Foreskin keratinocyte (primary cell): ENCODE results near the genes TMEM128, EVC2 and MRFAP1.

- RAMPAGE, total RNA = start-site peak on the minus strand at chr4:4248203-4248226, 22 and 30 reads in 2 replicates
Observed at GRCh38 chr4:4247838-4248751, at the start of gene TMEM128. TMEM128 (minus strand) TSS chr4:4248223.

GRCh38 chr4:4273284-4273816, 16.6 kb downstream of the LYAR start:
- RAMPAGE, total RNA = no peak

DNA sequence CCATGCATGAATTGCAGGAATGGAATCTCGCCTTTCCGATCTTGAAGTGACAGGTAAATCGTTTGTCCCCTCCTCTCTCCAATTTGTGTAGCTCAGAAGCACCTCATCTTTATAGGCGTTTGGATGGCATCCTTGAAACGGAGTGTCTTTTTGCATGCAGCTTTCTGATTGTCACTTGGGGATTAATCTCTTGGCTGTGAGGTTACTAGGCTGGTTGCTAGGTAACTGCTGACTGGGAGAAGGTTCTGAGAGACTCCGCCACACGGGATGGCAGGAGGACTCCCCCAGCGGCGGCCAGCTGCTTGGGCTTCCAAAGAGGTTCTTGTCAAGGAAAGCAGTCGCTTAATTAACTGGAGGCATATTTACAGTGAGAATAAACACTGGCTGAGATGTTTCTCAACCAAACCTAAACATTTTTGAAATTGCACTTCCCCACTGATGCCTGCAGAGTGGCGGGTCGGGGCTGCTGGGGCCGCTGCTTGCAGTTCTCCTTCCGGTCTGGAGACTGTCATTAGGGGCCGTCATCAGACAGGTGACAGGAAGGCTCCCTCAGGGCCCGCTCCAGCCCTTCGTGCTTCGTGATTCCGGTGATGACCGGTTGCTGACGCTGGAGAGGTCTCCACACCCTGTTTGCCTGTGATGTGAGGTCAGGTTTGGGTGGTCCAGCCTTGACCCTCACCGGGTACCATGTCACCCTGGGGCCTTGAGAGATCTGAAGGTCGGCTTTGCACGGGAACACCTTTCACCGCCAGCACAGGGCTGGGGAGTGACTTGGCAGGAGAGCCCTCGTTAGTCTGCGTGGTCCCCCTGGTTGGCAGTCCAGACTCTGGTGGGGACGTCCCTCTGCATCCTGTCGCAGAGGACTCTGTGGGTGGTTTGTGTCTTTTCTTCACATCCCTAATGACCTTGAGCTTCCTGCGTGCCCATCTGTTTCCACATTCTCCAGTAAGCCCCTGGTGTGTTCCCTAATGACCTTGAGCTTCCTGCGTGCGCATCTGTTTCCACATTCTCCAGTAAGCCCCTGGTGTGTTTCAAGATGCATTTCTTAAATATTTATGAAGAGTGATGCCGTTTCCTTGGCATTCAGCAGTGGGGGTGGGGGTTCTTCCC, 9.2 kb downstream of the NSG1 start:
- RAMPAGE, total RNA = no peak

GRCh38 chr4:4851728-4851971, 7.8 kb upstream of the MSX1 start:
- RAMPAGE, total RNA = no peak

- RAMPAGE, total RNA = no peak
Observed at GRCh38 chr4:5708056-5709289, at the start of gene EVC2. EVC2 (minus strand) TSS chr4:5708559.

- RAMPAGE, total RNA = no peak
Observed at GRCh38 chr4:5813413-5814123, 79.3 kb downstream of the CRMP1 start.

DNA sequence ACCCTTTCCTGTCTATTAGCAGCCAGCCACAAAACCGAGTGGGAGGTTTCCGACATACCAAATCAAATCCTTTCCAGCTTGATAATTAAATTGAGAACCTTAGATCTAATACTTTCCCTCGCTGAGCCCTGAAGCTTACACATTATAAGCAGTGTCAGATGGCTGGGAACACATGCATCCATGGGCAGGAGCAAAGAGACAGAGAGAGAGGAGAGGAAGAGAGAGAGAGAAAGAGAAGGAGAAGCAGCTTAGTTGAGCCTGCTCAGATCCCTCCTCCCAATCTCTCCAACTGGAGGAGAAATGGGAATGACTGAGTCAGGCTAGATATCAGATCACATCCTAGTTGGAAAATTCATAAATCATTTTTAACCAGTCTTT, 57.4 kb downstream of the CRMP1 start:
- RAMPAGE, total RNA = no peak

DNA sequence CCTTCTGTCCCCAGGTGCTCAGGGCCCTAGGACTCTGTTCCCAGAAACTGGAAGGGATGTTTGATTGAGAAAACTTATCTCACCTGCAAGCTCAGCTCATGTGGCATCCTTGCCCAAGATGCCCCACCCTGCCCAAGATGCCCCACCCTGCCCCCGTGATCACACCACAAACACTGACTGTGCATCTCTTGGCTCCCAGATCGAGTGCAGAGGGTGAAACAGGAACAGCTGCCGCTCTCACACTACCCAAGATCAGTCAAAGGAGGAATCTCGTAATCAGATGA, 27.8 kb downstream of the JAKMIP1 start:
- RAMPAGE, total RNA = no peak

- RAMPAGE, total RNA = no peak
Observed at GRCh38 chr4:6223015-6223340, 22.6 kb upstream of the JAKMIP1 start.

DNA sequence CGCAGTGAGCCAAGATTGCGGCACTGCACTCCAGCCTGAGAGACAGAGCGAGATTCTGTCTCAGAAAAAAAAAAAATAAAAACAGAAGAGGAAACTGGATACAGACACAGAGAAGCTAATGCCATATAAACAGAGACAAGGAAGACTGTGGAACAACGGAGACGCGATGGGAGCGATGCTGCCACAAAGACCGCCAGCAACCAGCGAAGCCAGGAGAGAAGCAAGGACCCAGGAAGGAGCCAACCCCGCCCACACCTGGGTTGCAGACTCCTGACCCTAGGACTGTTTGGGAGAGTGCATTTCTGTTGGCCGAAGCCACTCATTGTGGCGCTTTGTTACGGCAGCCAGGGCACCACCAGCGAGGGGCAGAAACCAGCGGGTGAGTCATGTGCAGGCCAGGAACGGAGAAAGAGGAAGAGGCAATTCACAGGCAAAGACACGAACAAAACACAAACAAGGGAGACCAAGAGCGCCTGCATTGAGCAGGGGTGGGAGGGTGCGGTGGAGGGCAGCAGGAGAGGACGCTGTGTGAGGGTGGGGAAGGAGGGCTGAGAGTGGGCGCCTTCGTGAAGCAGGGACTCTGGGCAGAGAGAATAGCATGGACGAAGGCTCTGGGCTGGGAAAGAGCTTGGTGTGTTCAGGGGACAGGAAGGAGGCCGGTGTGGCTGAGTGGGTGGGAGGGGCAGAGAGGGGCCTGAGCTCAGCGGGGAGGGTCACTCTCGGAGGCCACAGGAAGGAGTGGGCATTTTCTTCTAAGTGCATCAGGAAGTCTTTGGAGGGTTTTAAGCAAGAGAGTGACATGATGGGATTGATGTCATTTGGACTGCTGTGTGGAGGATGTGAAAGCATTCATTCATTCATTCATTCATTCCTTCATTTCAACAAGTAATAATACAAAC, 12.4 kb upstream of the WFS1 start:
- RAMPAGE, total RNA = no peak

DNA sequence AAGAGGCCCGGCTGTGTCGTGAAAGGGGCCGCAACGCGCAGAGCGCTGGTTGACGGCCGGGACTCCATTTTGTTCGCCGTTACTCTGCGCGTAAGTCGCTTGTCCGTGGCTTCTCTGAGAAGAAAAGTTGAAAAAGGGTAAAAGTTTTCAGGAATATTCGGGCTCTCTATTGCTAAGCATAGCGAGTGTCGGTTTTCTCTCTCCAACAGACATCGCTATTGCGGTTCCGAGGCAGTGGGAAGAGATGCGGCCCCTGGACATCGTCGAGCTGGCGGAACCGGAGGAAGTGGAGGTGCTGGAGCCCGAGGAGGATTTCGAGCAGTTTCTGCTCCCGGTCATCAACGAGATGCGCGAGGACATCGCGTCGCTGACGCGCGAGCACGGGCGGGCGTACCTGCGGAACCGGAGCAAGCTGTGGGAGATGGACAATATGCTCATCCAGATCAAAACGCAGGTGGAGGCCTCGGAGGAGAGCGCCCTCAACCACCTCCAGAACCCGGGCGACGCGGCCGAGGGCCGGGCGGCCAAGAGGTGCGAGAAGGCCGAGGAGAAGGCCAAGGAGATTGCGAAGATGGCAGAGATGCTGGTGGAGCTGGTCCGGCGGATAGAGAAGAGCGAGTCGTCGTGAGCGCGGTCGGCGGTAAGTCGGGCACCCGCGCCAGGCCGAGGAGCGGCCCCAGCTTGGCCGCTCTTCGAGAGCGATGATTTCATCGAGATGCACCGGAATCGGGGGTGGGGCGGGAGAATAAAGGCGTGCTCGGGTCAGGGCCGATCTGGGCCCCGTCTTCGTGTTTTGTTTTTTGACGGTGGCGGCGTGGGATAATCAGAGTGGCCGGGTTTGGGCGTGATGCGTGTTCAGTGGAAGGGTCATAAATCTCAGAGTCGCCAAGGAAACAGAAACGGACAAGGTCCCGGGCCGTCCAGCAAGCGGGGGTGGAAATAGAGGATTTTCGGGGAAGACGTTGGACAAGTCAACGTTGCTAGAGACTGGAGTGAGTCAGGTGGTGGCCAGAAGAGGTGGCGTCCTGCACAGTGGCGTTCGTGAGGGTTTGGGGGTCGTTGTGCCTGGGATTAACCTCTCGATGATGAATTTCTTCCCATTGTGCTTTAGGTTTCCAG, at the start of gene MRFAP1:
TSS of gene MRFAP1 (plus strand) at position 67 of the 1,119 bp plus-strand sequence.
- RAMPAGE, total RNA = start-site peak on the plus strand centred at position 60 of the sequence, 71 bp wide, 48 and 61 reads in 2 replicates

GRCh38 chr4:6657815-6658293, 16.0 kb upstream of the ENSG00000170846 start:
- RAMPAGE, total RNA = no peak

DNA sequence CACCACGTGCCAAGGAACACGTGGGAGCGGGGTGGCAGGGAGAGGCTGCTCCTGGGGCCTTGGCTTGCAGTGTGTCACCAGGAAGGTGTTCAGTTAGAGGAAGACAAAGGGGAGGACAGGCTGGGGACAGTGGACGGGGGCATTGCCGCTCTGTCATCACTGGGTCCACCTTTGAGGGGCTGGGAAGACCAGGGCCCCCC, 9.0 kb downstream of the BLOC1S4 start:
- RAMPAGE, total RNA = no peak

DNA sequence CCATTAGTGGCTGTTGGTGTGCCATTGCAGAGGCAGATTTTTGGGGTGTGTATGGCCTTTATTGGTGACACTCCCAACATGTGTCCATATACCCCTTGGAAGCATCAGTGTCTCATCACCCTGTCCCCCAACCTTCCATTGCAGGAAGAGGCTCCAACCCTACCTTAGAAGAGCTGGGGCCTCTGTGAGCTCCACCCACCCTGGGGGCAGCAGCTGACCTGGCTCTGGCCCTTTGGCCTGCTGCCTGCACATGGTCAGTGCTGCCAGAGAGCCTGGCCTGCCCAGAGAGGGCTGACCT, 27.5 kb upstream of the KIAA0232 start:
- RAMPAGE, total RNA = no peak

GRCh38 chr4:6771037-6771700, 11.4 kb upstream of the KIAA0232 start:
- RAMPAGE, total RNA = no peak

DNA sequence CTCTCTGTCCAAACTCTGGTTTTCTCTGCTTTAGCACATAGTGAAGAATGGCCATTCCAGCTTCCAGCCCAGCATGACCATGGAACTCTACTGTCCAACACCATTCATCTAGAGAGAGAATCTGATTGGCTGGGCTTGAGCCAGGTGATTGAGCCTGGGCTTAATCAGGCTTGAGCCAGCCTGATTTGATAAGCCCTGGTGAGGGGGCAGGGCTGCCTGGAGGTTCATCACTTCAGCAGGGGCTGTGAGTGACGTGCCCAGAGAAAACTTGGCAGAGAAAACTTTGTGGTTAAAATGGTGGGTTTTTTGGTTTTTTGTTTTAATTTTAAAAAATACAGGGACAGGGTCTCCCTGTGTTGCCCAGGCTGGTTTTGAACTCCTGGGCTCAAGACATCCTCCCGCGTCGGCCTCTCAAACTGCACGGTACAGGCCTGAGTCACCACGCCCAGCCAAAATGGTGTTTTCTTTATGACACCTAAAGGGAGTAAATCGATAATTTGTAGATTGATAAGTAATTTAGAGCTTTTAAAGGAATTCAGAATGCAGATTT, 62.6 kb downstream of the KIAA0232 start:
- RAMPAGE, total RNA = no peak

GRCh38 chr4:6871197-6872296, 38.1 kb upstream of the TBC1D14 start:
- RAMPAGE, total RNA = no peak

GRCh38 chr4:6934636-6934979, 25.0 kb downstream of the TBC1D14 start:
- RAMPAGE, total RNA = no peak

DNA sequence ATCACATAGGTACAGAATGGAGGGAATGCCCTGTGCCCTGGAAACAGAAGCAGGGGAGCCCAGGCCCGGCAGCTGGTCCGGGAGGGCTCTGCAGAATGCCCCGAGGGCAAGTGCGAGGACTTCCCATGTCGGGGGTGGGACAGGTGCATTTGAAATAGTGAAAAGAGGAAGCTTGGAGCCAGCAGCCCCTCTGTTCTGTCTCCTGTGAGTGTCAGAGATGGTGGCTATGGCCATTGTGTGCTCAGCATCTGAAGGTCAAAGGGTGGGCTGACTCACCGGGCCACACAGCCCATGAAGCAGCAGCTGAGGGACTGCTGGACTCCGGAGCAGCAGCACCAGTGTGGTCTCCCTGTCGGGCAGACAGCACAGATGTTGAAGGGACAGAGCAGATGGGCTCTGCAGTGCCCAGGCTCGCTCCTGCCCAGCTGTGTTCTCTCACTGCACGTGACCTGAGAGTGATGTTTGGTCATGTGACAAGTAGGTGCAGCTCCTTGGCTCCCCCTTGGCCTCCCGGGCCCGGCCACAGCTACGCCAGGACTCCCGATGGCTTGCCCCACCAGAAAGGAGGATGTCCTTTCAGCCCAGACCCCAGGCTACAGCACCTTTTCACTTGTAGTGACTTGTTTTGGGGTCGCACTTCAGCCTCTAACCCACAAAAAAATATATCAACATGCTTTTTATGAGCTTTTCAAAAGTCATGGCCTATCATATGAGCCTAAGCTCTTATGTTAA, 53.6 kb downstream of the TBC1D14 start:
- RAMPAGE, total RNA = no peak

- RAMPAGE, total RNA = no peak
Observed at GRCh38 chr4:6969978-6970709, 60.5 kb downstream of the TBC1D14 start.